Spleen (tissue), 7 donors: ENCODE measurements around a stretch of chr20.

GRCh38 chr20:56468887-56469438 lies 536 bp downstream of the RTF2 start:
- PRO-cap, 4 experiments: no peak in any of the 4 experiments
- RAMPAGE, long total RNA, 4 experiments: no peak in any of the 4 experiments

GRCh38 chr20:56483890-56484425 lies 15.5 kb downstream of the RTF2 start:
- PRO-cap, 4 experiments: no peak in any of the 4 experiments
- RAMPAGE, long total RNA, 4 experiments: no peak in any of the 4 experiments

GRCh38 chr20:56706752-56707564 lies 77.9 kb downstream of the TFAP2C start:
- PRO-cap, 4 experiments: no peak in any of the 4 experiments
- RAMPAGE, long total RNA, 4 experiments: no peak in any of the 4 experiments

DNA sequence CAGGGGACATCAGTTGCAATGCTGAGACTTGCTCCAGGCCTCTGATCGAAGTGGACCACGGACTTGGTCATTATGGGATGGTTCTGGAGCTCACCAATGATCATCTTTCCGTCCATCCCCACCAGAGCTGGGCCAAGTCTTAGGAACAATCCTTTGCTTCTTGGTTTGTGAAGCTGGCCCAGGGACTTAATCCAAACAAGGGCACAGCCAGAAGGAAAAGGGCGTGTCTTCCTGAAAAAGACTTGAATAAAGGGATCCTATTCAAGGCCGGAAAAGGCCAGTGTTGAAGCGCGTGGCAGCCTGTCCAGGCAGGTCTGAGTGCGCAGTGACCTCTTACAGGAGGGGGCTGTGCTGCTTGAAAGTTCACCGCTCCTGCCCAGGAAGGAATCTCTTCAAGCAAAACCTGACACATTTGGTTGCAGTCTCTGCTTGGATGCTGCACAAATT lies 136.0 kb downstream of the TFAP2C start:
- PRO-cap, 4 experiments: no peak in any of the 4 experiments
- RAMPAGE, long total RNA, 4 experiments: no peak in any of the 4 experiments

DNA sequence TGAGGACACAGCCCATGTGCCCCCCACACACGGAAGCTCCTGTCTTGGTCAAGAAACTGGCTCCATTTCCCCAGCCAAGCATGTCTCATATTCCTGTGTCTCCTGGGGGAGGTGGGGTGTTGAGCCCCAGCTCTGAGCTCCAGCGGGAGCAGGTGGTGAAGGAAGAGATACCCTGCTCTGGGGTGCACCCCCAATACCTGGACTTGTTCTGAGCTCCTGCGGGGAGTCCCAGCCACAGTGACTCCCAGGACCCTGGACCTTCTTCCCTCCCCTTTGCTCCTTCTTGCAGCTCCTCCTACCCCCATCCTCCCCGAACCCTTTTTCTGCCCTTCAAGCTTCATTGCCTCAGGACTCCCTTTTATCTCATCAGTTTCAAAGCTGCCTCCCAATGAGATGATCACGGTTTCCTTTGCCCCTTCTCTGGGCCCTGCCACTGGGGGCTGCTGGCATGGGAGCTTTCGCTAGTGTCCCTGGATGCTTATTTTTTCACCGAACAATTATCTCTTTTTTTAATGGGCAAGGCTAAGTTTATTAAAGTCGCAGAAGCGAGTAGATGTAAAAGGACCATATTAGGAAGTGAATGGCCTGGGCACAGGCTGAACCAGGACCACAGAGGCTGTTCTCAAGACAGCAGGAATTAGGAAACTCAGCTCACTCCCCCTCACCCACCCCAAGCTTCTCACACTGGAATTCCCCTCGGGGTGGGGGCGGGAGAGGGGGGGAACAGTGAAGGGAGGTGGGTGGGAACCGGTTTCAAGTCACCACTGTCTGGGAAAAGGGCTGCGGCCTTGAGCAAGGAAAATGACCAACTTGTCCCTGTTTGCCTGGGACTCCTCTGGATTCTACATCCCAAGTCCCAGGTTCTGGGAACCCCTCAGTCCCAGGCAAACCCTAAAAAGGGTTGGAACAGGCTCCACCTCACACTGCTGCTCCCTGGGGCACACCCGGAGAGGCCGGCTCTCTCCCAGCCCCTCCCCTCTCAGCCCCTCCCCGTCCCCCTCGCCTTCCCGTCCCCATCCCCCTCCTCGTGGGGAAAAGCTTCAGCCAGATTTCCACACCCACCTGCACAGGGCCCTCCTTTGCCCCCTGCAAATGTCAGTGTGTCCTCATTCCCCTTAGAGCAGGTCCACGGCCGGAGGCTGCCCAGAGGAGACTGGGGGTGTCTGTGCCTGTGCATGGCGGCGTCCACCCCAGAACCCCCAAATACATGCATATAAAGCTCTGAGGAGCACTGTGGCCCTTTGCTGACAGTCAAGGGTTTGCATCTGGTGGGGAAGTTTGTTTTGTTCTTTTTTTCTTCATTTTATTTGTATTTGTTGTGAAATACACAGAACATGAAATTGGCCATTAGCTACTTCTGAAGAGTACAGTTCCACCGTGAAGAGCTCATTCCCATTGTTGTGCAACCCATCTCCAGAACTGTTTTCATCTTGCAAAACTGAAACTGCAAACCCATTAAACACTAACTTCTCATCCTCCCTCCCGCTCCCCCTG lies 230.7 kb downstream of the TFAP2C start:
- PRO-cap, 4 experiments: no peak in any of the 4 experiments
- RAMPAGE, long total RNA, 4 experiments: no peak in any of the 4 experiments

DNA sequence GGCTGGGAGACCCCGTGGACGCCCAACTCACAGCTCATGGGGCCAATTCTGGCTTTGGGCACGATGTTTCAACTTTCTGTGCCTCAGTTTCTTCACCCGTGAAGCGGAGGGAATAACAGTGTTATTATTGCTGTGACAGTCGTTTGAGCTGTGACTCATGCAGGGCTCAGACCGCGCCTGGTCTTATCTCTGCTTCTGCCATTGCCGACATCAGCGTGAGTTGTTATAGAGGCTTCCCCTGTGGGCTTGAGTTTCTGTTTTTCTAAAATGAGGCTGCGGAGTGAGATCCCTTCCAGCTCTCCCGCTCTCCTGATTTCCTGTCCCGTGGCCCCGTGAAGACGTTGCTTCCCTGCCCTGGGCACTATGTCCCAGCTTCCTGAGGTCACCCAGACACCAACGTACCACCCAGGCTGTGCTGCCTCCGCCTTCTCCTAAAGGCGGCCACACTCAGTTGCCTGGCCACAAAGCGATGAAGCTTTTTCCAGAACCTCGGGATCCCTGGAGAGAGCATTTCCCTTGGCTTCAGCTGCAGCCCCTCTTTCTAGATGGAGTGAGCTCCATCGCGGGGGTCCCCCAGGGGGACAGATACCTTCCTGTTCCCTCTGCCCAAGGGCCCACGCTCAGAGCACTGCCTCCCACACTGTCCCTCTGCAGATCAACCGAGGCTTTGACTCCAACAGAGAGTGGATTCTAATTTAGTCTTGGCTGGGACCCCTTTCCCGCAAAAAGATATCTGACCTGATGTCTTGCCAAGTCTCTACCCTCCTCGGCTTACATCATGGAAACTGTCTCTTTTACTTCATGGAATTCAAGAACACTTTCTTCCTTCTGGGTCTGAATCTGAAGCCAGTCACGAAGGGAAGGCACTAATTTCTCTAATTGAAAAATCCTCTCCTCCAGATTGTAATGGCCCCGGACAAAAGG lies 278.3 kb downstream of the BMP7 start:
- PRO-cap, 4 experiments: no peak in any of the 4 experiments
- RAMPAGE, long total RNA, 4 experiments: no peak in any of the 4 experiments

DNA sequence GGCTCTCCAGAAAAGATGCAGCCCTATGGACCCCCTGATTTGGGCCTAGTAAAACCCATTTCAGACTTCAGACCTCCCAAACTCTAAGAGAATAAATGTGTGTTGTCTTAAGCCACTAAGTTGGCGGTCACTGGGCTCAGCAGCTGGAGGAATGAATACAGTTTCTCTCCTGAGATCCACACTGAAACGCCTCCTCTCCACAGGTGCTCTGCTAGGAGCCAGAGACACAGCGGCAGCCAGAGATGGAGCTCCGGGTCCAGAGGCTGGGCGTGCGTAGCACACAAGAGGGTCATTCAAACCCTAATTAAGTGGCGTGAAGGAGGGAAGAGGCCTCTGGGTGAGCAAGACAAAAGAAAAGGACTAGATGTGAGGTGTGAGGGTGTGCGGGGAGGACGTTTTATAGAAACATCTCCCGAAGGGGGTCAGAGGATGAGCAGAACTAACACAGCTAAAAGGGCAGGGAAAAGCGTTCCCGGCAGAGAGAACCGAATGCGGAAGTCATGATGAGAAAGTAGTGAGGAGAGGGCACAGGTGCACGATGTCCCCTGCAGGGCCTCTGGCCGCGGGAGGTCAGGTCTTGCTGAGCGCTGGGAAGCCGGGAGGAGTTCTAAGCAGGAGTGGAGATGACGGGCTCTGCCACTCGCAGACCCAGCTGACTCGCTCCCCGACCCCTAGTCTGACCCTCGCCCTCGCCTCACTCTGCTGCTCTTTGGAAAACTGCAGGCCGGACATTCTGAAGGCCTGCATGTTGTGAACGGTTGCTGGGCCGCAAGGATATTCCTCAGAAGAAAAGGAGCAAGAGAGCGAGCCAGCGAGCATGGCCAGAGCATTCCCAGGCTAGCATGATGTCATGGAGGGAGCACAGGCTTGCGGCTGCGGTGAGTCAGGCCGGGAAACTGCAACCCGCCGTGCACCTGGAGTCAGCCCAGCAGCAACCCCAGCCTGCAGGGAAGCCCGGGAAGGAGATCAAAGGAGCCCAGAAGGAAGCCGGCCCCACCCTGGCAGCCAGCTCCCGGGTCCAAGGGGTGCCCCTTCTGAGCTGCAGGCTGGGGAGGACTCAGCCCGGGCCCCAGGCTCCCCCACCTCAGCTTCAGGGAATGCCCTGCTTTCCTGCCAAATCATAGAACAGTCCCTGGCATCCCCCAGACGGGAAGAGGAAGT lies 54.3 kb downstream of the BMP7 start:
- PRO-cap, 4 experiments: peak in 1 of 4 experiments; most common plus-strand start position 798 of the sequence (in 1)
- RAMPAGE, long total RNA, 4 experiments: no peak in any of the 4 experiments

GRCh38 chr20:57394676-57395000 lies 3.4 kb downstream of the RBM38 start:
- PRO-cap, 4 experiments: no peak in any of the 4 experiments
- RAMPAGE, long total RNA, 4 experiments: no peak in any of the 4 experiments

DNA sequence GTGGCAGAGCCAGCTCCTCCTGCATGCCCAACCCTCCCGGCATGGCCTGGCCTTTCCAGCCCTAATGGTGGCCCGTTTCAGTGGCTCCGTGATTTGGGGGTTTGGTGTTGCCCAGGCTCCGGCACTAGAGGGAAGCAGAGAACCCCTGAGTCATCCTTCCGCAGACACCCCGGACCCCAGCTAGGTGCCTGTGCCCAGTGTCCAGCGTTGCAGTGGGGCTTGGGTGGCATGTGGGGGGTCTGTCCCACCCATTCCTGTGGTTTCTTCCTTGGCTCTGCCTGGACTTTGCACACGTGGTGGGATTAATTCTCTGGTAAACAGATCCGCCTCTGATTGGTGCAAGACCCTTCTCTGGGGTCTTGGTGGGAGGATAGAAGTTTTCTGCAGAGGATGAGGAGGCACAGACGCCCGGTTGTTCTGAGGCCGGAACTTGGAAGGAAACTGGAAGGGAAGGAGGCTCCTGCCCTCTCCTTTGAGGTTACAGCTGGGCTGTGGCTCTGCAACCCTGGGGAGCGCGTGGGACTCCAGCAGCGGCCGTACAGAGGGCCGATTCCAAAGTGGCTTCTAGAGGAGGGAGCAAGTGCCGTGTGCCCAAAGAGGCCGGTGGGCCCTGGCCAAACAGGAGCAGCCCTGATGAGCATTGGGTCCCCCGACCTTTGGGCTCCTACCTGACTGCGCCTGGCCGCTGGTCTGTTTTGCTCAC lies 9.4 kb downstream of the RBM38 start:
- PRO-cap, 4 experiments: no peak in any of the 4 experiments
- RAMPAGE, long total RNA, 4 experiments: no peak in any of the 4 experiments

GRCh38 chr20:57408718-57409646 lies 17.8 kb downstream of the RBM38 start:
- PRO-cap, 4 experiments: no peak in any of the 4 experiments
- RAMPAGE, long total RNA, 4 experiments: no peak in any of the 4 experiments

DNA sequence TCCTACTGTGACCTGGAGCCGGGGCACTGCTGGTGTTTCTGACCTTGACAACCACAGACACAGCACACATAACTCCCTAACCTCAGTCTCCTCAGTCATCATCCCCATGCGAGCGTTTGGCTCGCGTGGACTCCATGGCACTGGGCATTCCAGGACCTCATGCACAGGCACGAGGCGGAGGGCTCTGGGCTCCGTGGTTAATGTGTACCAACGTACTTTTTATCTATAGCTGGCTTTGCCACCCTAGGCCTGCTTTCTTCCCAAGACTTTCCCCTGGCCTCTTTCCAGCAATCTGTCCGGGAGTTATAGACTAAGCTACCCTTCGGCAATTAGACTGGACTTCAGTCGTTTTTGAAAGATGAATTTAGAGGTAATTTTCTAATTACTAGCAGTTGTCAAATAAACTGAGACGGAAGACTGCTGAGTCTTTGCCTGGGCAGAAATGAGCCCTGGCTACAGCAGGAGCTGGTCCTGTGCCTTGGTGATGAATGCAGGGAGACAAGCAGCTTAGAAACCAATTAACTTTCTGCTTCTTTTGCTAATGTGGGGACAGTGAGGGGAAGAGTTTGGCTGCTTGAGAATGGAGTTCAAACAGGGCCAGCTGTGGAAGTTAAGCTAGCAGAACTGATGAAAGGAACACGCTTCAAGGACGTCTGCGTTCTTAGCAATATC lies 16.1 kb upstream of the CTCFL start:
- PRO-cap, 4 experiments: no peak in any of the 4 experiments
- RAMPAGE, long total RNA, 4 experiments: no peak in any of the 4 experiments

- PRO-cap, 4 experiments: no peak in any of the 4 experiments
- RAMPAGE, long total RNA, 4 experiments: no peak in any of the 4 experiments
Observed at GRCh38 chr20:57604809-57605443, 15.3 kb downstream of the ZBP1 start.

GRCh38 chr20:57628993-57629336 lies 8.7 kb upstream of the ZBP1 start:
- PRO-cap, 4 experiments: no peak in any of the 4 experiments
- RAMPAGE, long total RNA, 4 experiments: no peak in any of the 4 experiments

GRCh38 chr20:57672081-57672719 lies 37.6 kb downstream of the PMEPA1 start:
- PRO-cap, 4 experiments: peak in 1 of 4 experiments; most common plus-strand start chr20:57672435 (in 1); most common minus-strand start chr20:57672249 (in 1)
- RAMPAGE, long total RNA, 4 experiments: no peak in any of the 4 experiments

GRCh38 chr20:57692777-57693776 lies 16.7 kb downstream of the PMEPA1 start:
- PRO-cap, 4 experiments: no peak in any of the 4 experiments
- RAMPAGE, long total RNA, 4 experiments: no peak in any of the 4 experiments

DNA sequence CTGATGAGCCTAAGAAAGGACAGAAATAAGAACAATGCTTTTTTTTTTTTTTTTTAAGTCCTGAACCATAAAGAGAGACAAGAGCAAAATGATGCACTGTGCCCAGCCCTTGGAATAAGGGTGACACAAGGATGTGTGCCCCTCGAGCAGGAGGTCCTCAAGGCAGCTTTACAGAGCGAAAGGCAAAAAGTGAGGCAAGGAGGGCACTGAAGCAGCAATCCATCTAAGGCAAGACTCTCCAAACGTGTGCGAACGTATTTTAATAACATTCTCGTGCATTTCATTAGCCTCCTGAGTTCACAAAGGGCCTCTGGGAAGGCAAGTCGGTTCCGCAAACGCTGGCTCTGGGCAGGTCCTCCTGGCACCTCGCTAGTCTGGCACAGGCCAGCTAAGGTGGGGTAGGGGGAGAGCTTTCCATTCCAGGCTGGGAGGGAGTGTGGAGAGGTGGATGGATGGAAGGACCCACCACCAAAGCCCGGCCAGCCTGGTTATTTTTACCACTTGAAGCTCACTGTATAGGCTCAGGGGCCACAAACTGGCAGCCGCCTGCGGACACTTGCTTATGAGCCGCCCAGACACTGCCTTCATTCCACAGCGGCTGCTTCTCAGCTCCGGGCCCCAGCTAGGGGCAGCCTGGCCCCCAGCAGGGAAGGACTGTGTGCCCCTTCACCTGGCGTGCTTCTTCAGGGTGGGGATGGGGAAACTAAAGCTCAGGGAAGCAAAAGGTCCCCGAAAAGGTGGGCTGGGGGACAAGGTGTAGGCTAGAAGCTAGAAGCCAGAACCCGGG lies 2.0 kb downstream of the PMEPA1 start:
- PRO-cap, 4 experiments: no peak in any of the 4 experiments
- RAMPAGE, long total RNA, 4 experiments: no peak in any of the 4 experiments

DNA sequence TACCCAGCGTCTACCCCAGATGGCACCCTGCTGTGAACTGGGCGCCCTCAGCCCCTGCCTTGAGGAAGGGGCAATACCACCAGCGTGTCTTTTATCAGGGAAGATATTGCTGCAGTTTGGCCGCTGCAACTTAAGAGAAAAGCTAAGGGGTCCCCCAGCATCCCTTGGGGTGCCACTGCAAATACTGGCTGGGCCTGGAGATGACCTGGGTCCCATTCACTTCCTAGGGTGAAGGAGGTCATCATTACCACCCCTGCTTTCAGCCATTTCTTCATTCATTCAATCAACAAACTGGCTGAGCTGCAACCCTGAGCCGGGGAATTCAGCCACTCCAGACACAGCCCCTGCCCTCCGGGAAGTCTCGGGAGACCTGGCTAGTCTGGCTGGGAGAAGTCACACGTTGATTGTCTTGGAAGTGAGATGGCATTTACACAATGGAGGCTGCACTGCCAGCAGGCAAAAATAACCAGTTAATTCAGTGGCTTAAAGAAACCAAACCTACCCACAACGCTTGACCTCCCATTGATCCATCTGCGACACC lies 1.9 kb upstream of the PMEPA1 start:
- PRO-cap, 4 experiments: no peak in any of the 4 experiments
- RAMPAGE, long total RNA, 4 experiments: no peak in any of the 4 experiments

- PRO-cap, 4 experiments: no peak in any of the 4 experiments
- RAMPAGE, long total RNA, 4 experiments: no peak in any of the 4 experiments
Observed at GRCh38 chr20:57772577-57772958, 62.8 kb upstream of the PMEPA1 start.

- PRO-cap, 4 experiments: no peak in any of the 4 experiments
- RAMPAGE, long total RNA, 4 experiments: no peak in any of the 4 experiments
Observed at GRCh38 chr20:57957613-57957940, 193.1 kb upstream of the C20orf85 start.

GRCh38 chr20:57987580-57988053 lies 163.1 kb upstream of the C20orf85 start:
- PRO-cap, 4 experiments: no peak in any of the 4 experiments
- RAMPAGE, long total RNA, 4 experiments: no peak in any of the 4 experiments